Sternocleidomastoid (tissue), 1 donor: ENCODE results near the genes ITGAV and INPP1.

- PRO-cap, result no peak
These were observed 10.8 kb downstream of the DUSP19 start for GRCh38 chr2:183089223-183089844.

GRCh38 chr2:184599220-184600218 is 1.2 kb downstream of the ZNF804A start:
- PRO-cap, result no peak

- PRO-cap, result no peak
These were observed 167.2 kb downstream of the ZNF804A start for GRCh38 chr2:184765597-184765819.

DNA sequence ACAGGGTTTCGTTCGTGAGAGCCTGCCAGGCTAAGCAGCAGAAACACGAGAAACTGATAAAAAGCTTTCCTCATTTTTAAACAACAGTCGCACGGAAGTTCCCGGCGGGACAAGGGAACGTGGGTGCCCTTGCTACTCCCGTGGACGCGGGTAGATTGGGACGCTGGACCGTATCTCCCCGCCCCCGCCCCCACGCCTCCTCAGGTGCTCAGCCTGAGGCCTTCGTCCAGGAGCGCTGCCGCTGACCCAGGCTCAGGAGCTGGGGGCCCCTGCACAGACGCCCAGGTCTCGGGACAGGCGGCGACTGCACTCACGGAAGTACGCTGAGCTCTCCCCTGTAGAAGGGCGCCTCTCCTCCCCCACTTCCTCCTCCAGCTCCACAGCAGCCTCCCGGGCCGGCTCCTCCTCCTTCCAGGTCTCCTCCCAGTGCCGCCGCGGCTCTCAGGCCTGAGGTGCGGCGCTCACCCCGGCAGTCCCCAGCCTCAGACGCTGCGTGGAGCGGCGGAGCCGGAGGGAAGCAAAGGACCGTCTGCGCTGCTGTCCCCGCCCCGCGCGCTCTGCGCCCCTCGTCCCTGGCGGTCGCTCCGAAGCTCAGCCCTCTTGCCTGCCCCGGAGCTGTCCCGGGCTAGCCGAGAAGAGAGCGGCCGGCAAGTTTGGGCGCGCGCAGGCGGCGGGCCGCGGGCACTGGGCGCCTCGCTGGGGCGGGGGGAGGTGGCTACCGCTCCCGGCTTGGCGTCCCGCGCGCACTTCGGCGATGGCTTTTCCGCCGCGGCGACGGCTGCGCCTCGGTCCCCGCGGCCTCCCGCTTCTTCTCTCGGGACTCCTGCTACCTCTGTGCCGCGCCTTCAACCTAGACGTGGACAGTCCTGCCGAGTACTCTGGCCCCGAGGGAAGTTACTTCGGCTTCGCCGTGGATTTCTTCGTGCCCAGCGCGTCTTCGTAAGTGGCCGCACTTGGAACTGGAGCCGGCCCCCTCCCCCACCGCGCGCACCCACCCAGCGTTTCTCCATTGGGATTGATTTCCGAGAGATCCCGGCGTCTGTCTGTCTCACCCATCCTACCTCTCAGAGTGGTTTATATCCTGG is at the start of gene ITGAV:
Gene ITGAV, plus strand, starts transcription at position 472 of the 1,085 bp plus-strand sequence.
- PRO-cap, result bidirectional peak, plus-strand start at position 83 of the sequence, minus-strand start at position 148 of the sequence; bidirectional peak, plus-strand start at position 485 of the sequence, minus-strand start at position 306 of the sequence; bidirectional peak, plus-strand start at position 1,020 of the sequence, minus-strand start at position 912 of the sequence

DNA sequence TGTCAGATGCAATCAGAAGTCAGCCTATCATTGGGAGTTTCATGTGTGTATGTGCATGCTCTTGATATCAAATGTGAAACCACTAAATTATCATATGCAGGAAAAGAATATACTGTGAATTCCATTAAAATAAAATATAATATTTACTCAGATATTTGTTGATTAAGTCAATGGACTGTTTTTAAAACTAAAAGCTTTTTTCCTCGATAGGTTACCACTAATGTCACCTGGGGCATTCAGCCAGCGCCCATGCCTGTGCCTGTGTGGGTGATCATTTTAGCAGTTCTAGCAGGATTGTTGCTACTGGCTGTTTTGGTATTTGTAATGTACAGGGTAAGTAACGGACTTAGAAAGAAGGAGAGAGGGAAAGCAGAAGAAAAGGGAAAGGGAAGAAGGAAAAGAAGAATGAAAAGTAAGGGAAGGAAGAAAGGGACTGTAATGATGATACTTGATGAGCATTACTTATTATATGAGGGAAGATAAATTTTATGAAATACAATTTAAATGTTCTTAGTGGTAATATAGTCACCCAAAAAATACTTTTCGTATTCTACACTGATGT is 17.2 kb upstream of the FAM171B start:
- PRO-cap, result no peak

- PRO-cap, result no peak
These were observed 35.6 kb downstream of the TFPI start for GRCh38 chr2:187518518-187519190.

GRCh38 chr2:187548887-187549596 is 5.2 kb downstream of the TFPI start:
- PRO-cap, result no peak

- PRO-cap, result no peak
These were observed 108.7 kb downstream of the GULP1 start for GRCh38 chr2:188400252-188400952.

DNA sequence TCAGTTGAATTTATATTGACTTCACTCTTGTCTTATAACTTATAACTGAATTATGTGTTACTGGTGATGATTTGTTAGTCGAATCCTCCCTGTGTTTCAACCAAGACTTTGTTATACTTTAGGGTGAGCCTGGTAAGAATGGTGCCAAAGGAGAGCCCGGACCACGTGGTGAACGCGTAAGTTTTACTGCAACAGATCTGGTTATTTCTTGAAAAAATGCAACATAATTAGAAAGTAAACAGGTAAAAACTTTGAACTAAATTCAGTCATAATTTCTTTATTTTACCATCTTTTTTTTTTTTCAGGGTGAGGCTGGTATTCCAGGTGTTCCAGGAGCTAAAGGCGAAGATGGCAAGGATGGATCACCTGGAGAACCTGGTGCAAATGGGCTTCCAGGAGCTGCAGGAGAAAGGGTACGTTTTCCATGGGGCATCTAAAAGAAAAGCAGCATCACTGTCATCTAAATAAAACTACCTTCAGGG is 20.3 kb downstream of the COL3A1 start:
- PRO-cap, result no peak

- PRO-cap, result no peak
These were observed 81.9 kb upstream of the COL5A2 start for GRCh38 chr2:189261419-189261833.

DNA sequence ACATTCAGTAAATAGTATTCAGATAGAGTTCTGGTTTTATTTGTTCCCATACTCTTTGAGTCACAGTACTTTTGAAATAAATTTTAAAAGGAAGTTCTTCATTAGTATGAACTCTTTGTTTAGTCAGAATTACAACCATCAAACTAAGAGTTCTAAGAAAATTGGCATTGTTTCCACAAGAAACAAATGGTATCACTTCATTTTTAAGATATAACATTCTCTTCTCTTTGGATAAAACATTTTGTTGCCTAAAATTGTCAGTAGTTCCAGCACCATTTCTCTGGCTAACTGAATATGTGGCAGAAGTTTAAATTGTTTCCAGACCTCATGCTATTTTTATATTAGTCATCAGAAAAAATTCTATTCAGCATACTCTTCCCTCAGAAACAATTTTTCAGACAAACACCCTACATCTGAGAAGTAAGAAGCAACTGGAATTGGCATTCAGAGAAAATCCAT is 88.5 kb upstream of the COL5A2 start:
- PRO-cap, result no peak

GRCh38 chr2:189533123-189533791 is 47.3 kb downstream of the SLC40A1 start:
- PRO-cap, result no peak

DNA sequence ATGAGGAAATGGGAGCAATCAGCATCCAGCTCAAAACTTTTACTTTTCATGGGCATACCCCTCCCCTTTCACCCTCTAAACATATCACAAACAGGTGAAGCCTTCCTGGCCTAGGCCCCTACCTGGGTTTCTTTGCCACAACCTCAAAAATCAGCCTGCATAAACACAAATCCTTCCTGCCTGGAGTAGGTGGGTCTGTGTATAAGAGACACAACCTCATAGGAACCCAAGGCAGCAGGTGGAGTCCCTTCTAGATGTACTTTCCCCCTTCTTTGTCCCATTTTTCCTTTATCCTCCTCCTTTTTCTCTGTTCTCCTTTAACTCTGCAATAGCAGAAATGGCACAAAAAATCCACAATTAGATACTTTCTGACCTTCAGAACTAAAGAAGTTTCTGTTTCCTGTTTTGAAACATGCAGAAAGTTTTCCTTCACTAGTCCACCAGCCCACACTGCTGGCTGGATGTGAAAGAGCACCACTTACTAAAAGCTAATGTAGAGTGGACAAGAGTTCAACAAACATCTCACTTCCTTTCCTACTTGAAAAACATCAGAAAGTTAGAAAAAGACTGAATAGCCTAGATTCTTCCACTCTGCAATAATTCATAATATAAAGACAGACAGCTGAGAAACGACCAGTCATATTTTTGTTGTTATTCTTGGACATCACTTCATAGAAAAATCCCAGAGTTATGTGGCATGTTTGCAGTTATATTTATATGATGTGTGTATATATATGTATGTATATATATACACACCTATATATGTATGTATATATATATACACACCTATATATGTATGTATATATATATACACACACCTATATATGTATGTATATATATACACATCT is 11.1 kb downstream of the SLC40A1 start:
- PRO-cap, result no peak

- PRO-cap, result no peak
These were observed 17.6 kb upstream of the ASDURF start for GRCh38 chr2:189643703-189644010.

DNA sequence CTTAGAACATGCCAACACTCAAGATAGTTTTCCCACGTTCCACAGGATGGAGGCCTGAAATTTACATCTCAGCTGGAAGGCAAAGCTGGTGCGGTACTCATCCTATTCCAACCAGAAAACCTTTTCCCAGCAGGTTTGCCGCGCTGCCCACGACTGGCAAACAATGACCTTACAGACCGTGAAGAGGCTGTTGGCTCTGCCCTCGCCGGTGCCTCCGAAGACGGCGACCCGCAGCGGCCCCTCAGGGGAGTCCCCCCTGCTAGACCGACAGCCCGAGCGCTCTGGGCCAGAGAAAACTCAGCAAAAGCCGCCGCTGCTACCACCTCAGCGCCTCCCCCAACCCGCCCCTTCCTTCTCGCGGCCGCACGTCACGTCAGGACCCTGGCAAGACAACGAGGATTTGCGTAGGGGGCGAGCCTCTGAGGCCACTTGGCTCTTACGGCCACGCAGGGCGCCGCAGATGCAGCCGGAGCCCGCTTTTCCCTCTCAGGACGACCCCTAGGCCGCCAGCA is 381 bp downstream of the ORMDL1 start:
- PRO-cap, result bidirectional peak, plus-strand start at position 422 of the sequence, minus-strand start at position 283 of the sequence

GRCh38 chr2:189836217-189837018 is 52.2 kb downstream of the PMS1 start:
- PRO-cap, result no peak

DNA sequence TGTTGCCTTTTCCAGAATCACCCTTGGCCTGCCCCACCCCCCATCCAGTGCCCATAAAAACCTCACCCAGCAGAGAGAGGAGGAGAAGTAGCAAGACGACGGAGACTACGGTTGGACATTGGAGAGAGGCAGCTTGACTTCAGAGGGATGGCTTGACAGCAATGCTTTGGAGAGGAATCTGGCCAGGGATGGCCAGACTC is 40.9 kb downstream of the C2orf88 start:
- PRO-cap, result no peak

DNA sequence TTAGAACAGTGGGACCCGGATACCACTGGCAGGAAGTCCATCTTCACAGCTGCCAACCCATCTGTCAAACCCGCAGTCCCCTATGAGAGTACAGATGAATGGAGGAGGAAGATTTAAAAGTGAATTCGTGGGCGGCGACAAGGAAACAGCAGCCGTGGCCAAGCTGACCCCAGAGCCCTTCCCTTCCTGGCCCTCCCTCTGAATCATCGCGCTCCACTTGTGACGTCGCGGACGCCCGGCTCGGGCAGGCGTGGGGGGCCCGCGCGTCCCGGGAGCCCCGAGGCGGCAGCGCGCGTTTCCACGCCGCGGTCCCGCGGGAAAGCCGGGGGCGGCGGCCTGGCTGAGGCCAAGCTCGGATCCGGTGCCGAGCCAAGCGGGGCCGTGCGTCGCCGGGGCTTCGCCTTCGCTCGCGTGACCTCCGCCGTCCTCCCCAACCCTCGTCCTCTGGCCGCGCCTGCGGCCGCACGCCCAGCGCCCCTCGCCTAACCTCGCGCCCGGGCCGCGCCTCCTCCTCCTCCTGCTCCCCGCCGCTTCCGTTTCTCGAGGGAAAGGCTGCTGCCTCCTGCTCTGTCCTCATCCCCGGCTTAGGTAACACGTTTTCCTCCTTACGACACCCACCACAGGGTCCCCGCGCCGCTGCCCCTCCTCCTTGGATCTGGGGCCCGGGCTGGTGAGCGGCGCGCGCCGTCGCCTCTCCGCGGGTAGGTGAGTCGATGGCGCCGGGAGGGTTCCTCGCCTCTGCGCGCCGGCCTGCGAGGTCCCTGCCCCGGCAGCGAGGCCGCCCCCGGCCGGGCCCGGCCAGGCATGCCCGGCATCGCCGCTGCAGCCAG is at the start of gene INPP1:
Gene INPP1, plus strand, starts transcription at position 216 of the 830 bp plus-strand sequence.
- PRO-cap, result bidirectional peak, plus-strand start at position 231 of the sequence, minus-strand start at position 446 of the sequence

DNA sequence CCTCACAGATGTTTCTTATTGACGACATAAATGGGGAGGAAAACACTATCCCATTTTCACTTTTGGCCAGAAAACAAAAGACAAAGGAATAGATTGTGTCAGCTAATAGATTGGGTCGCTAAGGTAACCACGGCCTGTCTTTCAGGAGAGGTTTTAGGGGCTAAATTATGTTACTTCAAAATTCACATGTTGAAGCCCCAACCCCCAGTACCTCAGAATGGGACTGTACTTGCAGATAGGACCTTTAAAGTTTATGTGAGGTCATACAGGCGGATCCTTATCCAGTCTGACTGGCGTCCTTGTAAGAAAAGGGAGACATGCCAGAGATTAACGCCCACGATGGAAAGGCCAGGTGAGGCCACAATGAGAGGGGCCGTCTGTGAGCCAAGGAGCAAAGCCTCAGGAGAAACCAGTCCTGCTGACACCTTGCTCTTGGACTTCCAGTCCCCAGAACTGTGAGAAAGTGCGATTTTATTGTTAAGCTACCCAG is 10.9 kb downstream of the INPP1 start:
- PRO-cap, result no peak

DNA sequence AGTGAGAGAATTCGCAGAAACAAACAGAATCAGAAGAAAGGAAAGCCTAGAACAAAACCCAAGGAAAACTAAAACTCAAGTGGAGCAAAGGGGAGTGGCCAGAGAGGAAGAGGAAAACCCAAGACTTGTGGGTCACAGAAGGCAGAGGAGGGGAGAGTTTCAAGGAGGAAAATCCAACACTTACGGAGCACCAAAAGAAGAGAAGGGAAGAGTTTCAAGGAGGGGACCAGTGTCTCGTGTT is 1.5 kb upstream of the MFSD6 start:
- PRO-cap, result unidirectional peak, plus-strand start at position 144 of the sequence